Paraaortic lymph node (tissue), 1 donor: ENCODE measurements around a stretch of chr4.

GRCh38 chr4:102595917-102596535 is 94.9 kb downstream of the NFKB1 start:
- PRO-cap, result no peak

- PRO-cap, result no peak
Observed at GRCh38 chr4:102597317-102597789, 96.2 kb downstream of the NFKB1 start.

DNA sequence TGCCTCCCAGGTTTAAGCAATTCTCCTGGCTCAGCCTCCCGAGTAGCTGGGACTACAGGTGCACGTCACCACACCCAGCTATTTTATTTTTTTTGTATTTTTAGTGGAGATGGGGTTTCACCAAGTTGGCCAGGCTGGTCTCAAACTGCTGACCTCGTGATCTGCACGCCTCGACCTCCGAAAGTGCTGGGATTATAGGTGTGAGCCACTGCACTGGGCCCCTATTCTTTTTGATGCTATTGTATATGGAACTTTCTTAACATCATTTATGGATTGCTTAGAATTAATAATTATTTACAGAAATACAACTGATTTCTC is 29.9 kb upstream of the MANBA start:
- PRO-cap, result no peak

DNA sequence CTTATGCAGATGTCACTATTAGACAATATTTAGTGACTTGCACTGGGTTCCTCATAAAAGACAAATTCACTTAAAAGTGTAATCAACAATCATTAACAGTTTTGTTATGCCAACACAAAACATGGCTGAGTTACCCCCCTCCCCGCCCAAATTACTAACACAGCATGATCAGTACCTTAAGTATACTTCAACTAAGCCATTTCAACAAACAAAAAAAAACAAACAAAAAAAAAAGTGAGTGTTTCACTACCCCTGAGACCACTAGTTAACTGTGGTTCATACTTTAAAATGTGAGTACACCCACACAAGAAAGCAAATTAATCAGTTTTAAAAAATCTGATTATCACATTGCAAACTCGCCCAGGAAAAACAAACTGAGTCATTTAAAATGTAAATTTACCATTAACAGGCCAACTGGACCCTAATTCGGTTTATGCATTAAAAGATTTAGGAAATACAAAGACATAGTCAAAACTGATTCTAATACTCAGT is 32.9 kb downstream of the UBE2D3 start:
- PRO-cap, result no peak

DNA sequence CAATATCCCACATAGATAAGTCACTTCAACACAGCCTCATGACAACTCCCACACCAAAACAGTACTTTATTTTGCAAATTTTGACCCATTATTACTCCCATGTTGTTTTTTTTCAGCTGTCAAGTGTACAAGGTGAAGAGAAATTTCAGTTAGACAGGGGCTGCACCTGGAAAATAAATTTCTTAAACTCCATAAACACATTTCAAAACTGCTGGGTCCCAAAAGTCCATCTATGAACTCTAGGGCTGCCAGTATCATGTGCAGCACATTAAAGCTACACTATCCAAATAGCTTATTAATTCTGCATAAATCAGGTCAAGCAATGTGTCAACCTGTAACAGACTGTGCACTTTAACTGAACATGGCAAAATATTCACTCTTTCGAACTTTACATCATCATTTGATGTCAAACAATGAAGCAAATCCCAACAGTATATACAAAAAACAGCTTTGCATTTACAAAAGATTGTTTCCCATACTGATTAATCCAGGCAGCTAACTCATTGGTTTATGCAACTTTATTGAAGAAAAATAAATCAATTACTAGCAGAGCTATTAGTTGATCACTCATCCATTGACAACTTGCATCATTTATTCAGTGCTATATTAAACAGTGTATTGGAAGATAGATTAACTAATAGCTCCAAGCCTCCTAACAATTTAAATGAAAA is 31.1 kb downstream of the UBE2D3 start:
- PRO-cap, result no peak

- PRO-cap, result no peak
Observed at GRCh38 chr4:102867603-102867917, 1.2 kb upstream of the CISD2 start.

DNA sequence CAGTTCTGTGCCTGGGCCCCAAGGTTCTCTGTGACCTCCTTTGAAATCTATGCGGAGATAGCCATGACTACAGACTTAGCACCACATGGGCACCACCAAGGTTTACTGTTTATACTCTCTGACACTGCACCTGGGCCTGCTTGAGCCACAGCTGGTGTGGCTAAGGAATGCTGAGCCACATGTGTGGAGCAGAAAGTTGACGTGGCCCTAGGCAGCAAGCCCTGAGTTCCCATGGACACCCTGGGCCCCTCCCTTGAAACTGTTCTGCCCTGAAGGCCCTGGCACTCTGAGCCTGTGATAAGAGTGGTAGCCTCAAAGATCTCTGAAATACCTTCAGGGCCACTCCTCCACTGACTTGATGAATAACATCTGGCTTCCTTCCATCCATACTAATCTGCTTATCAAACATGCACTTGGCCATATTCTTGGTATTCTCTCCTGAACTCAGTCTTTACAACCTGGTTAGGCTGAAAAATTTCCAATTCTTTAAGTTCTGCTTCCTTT is 7.9 kb downstream of the SLC9B1 start:
- PRO-cap, result no peak

- PRO-cap, result unidirectional peak, plus-strand start at chr4:103098932
Observed at GRCh38 chr4:103098588-103099013, 1.0 kb downstream of the BDH2 start.

DNA sequence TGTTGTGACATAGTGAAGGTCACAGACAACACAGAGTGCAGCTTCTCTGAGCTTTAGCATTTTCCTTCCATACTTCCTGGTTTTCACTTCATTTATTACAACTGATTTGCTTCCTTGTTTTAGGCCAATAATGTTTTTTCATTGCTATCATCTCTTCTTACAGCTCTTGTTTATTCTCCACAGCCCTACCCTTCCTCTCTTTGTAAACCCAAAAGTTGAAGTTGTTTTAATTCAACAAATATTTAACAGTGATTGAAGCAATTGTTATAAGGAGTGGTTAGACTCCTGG is 132.4 kb upstream of the TET2 start:
- PRO-cap, result no peak

GRCh38 chr4:105158673-105159212 is 12.1 kb downstream of the TET2 start:
- PRO-cap, result no peak

- PRO-cap, result no peak
Observed at GRCh38 chr4:105470791-105471520, 2.9 kb downstream of the PPA2 start.

GRCh38 chr4:105902803-105903179 is 7.5 kb downstream of the NPNT start:
- PRO-cap, result no peak

- PRO-cap, result no peak
Observed at GRCh38 chr4:106072407-106073160, 177.3 kb downstream of the NPNT start.

DNA sequence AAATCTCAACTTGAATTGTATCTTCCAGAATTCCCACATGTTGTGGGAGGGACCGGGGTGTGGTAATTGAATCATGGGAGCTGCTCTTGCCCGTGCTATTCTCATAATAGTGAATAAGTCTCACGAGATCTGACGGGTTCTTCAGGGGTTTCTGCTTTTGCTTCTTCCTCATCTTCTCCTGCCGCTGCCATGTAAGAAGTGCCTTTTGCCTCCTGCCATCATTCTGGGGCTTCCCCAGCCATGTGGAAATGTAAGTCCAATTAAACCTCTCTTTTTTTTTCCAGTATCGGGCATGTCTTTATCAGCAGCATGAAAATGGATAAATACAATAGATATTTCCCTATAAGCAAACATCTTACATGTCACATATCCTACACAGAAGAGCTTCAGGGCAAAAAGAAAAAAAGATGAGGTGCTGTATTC is 95.9 kb downstream of the TBCK start:
- PRO-cap, result no peak

GRCh38 chr4:107931915-107932649 is 733 bp downstream of the CYP2U1 start:
- PRO-cap, result no peak

DNA sequence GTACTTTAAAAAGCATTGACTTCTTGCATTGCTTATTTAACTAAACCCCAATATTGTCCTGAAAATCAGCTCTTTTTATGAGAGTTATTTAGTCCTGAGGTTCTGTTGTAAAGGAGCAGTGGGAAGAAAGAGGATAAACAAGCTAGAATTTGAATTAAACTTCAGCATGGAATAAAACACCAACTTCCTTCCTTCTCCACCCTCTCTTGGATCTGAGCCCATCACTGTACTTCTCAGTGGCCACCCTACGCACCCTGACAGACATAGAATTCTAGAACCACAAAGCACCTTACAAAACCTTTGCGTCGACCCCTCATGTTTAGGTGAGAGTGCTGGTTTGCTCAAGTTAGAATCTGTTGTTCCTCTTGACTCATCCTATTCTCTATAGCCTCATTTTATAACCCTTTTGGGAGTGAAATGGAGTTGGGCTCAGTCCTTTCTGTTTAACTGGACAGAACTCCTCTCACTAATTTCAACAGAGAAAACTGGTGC is 84.6 kb upstream of the RPL34 start:
- PRO-cap, result no peak

DNA sequence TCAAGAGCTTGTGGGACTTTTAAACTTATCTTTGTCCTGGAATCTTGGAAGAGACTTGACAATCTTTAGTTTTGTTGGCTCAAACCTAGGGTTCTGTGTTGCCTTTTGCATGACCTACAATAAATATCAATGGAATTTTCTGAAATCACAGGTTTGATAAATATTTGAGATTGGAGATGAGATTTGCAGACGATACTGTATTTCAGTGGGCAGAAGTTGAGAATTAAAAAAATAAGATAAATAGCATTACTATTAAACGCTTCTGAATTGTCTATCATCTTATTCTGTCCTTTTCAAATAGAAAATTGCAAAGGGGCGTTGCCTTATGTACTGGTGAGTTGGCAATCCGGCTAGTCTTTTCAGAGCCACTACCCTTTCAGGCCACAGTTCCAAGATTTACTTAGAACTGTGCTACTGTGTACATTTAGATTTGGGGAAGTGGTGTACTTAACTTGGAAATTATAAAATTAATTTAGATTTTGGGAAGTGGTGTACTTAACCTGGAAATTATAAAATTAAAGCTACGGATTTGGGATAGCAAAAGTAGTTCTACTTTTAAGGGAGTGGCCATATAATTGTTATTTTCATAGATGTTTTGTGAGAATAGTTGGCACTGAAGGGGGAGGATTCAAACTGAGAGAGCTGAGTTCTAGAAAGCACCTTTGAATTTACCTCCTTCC is 962 bp downstream of the OSTC start:
- PRO-cap, result no peak

GRCh38 chr4:108730548-108731020 is 32.3 kb downstream of the ETNPPL start:
- PRO-cap, result no peak

DNA sequence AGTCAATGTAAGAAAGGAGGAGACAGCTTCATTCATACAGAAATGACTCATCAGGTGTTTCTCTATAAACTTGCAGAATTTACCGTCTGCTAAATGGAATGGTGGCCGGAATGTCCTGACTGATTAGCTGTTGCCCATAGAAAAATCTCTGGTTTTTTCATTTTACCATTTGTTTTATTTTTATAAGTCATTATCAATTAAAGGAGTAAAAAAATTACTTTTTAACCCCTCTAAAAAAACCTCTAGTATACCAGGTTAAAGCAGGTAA is 115.1 kb upstream of the ETNPPL start:
- PRO-cap, result no peak

GRCh38 chr4:109548618-109549186 is 11.3 kb upstream of the MCUB start:
- PRO-cap, result unidirectional peak, minus-strand start at chr4:109548730